Thoracic aorta (tissue), 1 donor: ENCODE measurements around a stretch of chr17.

GRCh38 chr17:78421692-78422627 lies 43.5 kb downstream of the PGS1 start:
- RAMPAGE, long total RNA: no peak

DNA sequence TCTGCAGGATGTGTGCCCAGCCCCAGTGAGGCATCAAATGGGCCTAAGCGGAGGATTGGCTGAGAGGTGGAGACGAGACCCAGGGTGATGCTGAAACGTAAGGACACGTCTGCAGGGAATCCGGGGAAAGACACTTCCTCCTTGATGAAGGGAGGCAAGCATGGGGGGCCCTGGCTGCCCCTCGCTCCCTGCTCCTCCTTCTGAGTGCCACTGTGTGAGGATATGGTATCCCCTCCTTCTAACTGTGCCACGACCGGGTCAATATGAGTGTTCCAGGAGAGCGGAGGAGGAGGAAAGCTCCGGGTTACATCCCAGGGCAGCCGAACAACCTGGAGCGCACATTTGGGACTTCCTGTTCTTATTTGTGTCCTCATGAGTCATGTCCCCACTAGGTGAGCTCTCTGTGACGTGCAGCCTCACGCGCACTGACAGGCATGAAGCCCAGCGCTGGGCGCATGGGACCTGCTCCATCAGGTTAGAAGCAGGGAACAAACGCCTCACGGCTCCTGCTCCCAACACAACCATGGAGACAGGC lies 92.8 kb upstream of the DNAH17 start:
- RAMPAGE, long total RNA: no peak

DNA sequence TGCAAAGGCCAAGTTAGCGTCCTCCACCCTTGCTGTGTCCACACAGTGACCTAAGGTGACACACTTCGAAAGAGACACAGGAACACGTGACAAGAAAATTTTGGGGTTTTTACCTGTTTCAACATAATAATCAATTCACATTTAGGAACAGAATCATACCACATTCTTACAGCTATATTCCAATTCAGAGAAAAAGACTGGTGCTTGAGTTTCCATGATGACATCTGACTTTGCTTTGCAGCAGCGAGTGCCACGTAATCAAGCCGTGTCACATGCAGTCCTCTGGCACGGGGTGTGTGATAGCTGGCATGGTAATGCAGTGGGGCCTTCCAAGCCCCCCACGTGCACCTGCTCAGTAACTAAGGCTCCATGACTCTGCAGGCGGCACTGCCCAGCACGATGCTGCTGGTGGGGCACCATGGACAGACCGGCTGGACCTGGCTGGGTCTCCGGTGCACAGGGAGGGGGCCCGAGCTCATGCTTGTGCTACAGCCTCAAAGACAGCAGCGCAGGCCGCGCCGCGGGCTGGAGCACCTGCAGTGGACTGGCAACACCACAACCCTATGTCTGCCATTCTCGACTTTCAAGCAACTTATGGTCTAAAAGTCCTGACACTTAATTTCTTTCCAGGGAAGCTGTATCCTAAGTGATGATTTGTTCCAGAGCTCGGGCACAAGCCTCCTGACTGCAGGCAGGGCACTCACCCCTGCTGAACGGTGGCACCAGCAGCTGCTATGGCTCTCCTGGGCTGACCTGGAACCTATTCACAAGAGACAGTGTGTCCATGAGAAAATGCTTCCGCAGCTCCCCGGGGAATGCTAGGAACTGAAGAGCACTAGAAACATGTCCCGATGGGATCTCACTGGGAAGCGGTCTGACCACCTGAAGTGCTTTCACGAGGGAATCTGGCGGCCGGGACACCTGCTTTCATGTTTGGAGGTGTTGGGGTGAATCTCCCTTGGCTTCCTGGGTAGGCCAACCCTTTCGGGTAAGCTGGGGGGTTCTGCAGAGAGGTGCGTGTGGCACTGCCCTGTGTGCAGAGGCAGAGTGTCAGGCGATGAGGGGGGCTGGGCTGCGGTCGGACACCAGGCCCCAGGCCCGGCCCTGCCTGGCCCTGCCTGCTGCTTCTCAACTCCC lies 99.5 kb upstream of the DNAH17 start:
- RAMPAGE, long total RNA: no peak

DNA sequence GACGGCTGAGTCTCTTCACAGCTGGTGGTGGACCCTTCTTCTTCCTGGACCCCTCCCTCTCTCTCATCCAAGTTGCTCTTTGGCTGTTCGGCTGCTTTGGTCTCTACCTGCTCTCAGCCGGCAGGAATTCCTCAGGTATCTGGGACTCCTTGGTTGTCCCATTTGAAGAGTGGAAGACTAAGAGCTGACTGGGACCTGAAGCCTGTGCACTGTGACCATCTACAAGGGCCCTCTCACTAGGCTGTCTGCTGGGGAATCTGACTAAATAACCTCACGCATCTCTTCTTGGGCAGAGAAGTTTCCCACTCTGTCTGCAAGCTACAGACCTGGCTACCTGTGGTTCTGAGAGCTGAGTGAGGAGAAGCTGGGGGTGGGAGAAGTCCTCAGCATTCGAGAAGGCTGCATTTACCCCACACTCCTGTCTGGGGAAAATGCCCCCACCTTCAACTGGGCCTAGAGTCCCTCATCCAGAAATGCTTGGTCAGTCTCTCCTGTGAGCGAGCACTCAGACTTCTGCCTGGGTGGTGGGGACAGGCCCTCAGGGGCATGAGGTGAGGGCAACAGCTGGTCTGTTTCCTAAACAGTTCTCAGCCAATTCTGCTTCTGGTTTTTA lies 98.8 kb downstream of the CYTH1 start:
- RAMPAGE, long total RNA: no peak

- RAMPAGE, long total RNA: no peak
Measured at GRCh38 chr17:78743018-78743857, 38.8 kb downstream of the CYTH1 start.

GRCh38 chr17:78766411-78766853 lies 15.6 kb downstream of the CYTH1 start:
- RAMPAGE, long total RNA: no peak

- RAMPAGE, long total RNA: no peak
Measured at GRCh38 chr17:78774342-78775537, 7.3 kb downstream of the CYTH1 start.

DNA sequence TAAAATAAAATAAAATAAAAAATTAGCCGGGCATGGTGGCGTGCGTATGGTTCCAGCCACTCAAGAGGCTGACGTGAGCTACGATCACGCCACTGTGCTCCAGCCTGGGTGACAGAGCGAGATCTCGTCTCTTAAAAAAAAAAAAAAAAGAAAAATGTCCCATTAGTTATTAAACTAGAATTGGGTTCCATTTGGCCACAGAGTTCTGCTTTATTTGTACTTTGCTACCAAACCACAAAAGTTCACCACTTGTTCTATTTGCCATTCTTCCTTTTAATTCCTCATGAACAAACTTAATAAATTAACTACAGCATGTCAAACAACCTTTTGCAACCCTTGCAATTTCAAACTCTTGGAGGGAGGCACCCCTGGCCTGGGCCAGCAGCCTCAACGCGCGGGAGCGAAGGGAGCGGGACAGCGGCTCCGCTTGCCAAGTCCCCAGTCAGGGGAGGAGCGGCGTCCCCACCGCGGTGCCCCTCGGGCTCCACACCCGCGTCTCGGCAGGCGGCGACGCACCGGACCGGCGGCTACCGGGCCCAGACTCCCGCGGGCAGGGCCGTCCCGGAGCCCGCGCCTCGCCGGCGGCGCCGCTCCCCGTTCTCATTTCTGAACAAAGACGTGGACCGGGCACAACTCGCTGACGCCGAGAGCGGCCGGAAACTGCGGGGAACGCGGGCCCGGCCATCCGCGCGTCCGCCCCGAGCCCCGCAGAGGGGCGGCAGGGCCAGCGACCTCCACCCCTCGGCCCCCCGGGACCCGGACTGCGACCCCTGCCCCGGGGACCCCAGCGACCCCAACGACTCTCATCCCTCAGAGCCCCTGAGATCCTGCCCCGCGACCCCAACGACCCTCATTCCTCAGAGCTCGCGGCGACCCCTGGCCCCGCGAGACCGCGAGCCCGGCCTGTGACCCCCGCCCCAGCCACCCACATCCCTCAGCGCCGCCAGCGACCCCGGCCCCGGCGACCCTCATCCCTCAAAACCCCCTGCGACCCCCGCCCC lies 735 bp downstream of the CYTH1 start:
- RAMPAGE, long total RNA: no peak

DNA sequence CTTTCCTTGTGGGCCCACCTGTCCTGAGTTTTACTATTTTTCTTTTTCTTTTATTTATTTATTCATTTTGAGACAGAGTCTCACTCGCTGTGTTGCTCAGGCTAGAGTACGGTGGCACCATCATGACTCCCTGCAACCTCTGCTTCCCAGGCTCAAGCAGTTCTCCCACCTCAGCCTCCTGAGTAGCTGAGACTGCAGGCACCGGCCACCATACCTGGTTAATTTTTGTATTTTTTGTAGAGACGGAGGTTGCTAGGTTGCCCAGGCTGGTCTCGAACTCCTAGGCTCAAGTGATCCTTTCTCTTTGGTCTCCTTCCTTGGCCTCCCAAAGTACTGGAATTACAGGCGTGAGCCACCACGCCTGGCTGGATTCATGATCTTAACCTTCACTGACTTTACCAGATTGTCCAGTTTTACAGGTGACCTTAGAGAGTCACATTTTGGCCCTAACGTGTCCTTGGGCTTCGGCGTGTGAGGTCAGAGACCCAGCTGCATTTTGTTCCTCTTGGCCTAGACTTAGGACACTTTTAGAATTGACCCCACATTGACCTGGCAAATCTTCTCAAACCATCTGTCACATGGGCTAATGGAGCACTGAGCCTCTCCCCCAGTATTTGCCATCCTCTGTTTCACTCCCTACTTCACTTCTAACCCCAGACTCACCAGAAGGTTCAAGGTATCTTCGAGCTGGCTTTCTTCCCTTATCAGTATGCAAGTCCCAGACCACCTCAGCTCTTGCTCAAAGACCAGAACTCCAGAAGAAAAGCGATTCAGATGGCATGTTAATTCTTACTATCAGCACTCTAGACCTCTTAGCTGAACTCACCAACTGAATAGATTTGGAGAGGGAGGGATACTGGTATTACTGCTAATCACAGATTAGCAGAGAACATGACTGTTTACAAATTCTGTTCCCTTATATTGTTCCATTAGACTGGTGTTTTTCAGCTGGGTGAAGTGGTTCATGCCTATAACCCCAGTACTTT lies 1.6 kb upstream of the CYTH1 start:
- RAMPAGE, long total RNA: no peak

- RAMPAGE, long total RNA: no peak
Measured at GRCh38 chr17:78818096-78818485, 22.5 kb downstream of the USP36 start.

DNA sequence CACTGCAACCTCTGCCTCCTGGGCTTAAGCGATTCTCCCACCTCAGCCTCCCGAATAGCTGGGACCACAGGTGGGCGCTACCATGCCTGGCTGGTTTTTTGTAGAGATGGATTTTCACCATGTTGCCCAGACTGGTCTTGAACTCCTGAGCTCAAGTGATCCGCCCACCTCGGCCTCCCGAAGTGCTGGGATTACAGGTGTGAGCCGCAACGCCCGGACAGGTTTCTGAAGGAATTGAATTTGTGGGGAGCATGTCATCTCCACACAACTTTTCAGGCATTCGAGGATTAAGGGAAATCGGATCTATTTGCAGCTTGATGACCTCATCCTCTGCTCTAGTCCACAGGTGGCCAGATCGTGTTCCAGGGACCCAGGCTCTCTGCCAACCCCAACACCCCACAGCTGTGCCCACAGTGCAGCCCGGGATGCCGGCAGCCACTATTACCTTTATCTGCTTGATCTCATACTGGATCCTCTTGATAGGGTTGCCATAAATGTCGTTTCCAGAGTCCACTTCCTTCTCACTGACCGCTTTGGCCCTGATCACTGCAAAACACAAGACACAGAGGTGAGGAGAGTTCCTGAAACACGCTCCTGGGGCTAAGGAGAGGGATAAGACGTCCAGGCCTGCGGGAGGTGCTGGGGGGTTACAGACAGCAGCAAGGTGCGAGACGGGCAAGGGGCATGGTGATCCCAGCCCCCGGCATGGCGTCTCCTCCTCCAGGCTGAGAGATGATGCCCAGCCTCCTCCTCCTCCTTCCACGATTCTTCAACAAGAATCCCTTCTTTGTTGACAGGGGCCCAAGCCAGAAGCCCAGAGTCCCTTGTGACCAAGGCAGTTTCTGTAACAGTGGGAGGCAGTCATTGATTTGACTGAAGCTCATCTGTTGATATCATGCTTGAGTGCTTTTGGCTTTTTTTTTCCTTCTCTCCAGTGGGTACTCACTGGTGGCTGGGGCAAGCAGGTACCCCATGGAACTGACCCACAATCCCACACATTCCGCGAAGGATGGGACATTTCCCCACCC lies 29.3 kb downstream of the CEP295NL start:
- RAMPAGE, long total RNA: start-site peak on the minus strand centred at position 482 of the sequence, 9 bp wide, 30 reads

- RAMPAGE, long total RNA: no peak
Measured at GRCh38 chr17:78882910-78883601, 19.9 kb downstream of the CEP295NL start.

- RAMPAGE, long total RNA: no peak
Measured at GRCh38 chr17:78891415-78891709, 11.6 kb downstream of the CEP295NL start.

- RAMPAGE, long total RNA: no peak
Measured at GRCh38 chr17:78895333-78895671, 7.7 kb downstream of the CEP295NL start.

GRCh38 chr17:78947283-78948049 lies 22.3 kb upstream of the TIMP2 start:
- RAMPAGE, long total RNA: no peak

DNA sequence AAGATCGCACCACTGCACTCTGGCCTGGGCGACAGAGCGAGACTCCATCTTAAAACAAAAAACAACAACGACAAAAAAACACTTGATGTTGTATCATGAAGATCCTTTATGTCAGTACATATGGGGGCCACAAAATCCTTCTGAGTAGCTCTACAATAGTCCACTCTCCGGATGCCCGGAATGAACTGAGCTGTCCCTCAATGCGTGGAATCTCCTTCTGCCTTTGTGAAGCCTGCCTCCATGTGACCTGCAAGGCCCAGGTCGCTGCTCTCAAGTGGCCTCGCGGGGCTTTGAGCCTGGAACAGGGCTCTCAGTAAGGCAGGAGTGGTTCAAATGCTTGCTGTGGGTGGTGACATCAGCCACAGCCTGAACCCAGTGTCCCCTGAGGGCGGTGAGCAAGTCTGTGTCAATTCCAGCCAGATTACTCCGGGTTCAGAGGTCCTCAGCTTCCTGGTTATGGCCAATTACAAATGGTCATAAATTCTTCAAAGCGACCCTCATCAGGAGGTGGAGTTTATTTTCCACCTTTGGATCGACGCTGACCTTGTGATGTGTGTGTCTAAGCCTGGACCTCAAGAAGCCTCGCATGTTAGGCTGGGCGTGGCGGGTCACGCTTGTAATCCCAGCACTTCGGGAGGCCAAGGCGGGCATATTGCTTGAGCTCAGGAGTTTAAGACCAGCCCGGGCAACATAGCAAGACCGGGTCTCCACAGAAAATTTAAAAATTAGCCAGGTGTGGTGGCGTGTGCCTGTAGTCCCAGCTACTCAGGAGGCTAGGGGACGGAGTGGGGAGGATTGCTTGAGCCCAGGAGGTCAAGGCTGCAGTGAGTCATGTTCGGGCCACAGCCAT lies 17.4 kb downstream of the LGALS3BP start:
- RAMPAGE, long total RNA: no peak

DNA sequence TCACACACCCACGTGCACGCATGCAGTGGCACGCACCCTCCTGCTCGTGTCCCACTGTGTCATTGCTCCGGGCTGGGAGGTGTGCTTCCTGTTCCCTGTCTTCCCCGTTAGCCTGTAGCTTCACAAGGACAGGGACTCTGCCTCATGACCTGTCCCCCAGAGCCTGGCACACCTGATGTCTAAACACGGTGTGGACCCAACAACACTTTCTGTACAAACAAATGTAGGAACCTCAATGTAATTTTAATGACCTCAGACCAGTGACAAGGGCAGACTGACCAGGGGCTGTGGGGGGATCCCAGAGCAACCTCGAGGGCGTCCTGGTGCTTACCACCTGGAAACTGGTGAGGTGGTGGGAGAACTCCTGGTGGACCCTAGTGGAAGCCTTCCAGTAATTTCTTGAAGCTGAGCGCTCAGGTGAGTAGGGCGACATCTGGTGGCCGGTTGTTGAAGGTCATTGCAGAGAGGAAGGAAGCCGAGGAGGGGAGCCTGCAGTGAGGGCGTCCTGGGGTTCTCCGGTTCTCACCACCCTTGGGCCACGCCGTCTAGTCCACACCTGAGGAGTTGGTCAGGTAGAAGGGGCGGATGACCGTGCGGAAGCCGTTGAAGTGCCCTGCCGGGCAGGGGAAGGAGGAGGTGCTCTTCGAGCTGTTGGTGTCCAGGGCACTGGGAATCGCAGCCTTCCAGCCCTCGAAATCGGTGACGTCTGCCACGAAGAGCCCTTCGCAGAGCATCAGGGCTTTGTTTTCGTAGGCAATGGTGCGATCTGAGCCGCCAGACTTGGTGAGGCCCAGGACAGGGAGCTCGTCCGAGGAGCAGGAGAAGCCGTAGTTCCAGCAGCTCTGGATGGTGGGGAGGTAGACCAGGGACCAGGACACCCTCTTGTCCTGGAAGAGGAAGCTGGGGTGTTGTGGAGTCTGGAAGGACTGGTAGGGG lies 8.4 kb downstream of the LGALS3BP start:
- RAMPAGE, long total RNA: no peak

DNA sequence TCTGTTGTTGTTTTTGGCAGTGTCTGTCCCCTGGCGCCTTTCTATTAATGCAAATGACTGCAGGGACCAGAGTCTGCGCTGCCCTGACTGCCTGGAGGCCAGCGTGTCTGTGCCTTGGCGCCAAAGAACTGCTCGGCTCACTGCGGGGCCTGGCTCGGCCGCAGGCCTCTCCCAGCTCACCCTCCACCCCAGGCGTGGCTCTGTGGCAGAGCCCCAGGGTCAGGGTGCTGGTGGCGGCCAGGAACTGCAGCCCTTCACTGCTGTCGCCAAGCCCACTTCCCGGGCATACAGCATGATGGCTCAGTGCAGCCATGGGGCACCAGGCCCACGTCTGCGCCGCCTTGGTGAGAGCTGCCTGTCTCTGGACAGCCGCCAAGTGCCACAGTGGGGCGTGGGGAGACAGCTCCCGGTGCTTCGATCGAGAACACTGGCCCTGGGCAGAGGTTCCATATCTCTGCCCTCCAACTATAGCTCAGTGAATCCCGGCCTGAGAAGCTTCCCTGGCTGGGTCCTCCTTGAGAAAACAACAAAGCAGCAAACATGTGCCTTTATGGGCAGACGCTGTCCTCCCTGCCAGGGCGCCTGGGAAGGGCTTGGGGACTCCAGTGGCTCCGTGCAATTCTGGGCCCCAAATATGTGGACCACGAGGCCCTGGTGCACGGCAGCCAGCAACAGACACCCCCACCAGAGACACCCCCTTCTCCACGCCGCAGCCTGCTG lies 11.1 kb downstream of the CANT1 start:
- RAMPAGE, long total RNA: no peak

- RAMPAGE, long total RNA: no peak
Measured at GRCh38 chr17:79007965-79008408, 1.6 kb downstream of the CANT1 start.

DNA sequence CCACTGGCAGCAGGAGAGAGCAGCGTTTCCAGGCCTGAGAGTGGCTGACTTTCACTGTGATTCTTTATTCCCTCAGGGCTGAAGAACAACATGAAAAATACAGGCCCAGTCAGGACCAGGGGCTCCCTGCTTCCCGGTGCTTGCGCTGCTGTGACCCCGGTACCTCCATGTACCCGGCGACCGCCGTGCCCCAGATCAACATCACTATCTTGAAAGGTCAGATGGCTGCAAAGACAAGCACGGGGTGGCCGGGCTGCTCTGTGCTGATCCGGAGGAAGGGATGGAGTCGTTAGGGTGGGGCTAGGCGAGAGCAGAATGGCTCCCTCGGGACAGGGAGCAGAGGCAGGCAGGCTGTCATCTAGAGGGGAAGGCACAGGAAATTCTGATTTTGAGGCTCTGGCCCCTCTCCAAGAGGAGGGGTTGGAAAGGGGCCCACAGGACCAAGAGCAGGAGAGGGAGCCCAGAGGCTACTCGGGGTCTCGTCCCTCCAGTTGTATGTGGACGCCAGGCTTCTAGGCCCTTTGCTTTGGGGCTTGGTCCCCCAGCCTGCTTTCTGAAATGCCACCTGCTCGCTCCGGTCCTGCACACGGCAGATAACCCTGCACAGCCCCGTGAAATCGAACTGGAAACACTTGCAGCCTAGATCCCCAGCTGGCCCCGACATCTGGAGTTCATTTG lies 22.6 kb downstream of the C1QTNF1 start:
- RAMPAGE, long total RNA: no peak